Helper T cell (primary cell): ENCODE measurements around the gene UBE2G2.

- PRO-cap, 2 experiments, result no peak in any of the 2 experiments
Observed at GRCh38 chr21:44006099-44006766, 5.9 kb upstream of the TRAPPC10 start.

DNA sequence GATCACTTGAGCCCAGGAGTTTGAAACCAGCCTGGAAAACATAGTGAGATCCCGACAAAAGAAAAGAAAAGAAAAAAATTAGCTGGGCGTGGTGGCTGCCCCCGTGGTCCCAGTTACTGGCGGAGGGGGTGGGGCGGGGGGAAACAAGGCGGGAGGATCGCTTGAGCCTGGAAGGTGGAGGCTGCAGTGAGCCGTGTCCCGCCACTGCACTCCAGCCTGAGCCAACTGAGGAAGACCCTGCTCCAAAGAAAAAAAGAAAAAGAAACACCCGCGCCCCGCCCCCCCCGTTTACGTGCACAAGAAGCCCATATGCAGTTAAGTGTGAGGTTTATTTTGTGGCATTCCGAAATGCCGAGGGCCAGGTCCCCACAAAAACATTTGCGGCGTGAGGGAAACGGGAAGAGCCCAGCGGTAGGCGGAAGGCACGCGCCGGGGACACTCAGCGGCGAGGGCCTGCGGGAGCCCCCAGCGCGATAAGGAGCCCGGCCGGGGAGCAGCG lies 563 bp upstream of the TRAPPC10 start:
- PRO-cap, 2 experiments, result peak in 2 of 2 experiments; most common plus-strand start position 336 of the sequence (in 1); most common minus-strand start position 227 of the sequence (in 2)

- PRO-cap, 2 experiments, result no peak in any of the 2 experiments
Observed at GRCh38 chr21:44055420-44056437, 43.6 kb downstream of the TRAPPC10 start.

GRCh38 chr21:44061872-44062659 lies 45.1 kb upstream of the PWP2 start:
- PRO-cap, 2 experiments, result no peak in any of the 2 experiments

DNA sequence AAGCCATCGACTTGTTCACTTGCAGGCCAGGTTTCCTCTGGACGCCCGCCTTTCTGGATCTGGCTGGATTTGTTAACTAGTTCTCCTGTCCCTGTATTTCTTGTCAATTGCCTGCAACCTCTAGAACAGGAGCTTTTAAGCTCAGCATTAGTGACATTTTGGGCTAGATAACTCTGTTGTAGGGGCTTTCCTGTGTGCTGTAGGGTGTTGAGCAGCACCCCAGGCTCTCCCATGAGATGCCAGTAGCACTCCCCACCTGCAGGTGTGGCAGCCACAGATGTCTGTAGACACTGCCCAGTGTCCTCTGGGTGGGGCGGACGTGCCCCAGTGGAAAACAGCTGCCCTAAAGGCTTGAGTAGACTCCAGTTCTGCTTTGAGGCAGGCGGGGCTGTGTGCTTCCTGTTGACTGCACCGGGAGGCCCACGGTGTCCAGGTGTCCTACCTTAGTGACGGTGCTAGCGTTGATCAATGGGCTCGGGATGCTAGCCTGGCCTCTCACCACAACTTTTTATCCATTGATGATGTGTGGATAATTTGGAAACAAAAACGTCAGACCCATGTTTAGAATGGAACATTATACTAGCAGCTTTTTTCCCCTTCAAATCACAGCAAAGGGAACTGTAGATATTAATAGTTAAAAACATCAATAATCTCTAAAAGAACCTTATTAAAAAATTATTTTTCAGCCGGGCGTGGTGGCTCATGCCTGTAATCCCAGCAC lies 16.8 kb upstream of the PWP2 start:
- PRO-cap, 2 experiments, result peak in 1 of 2 experiments; most common plus-strand start position 232 of the sequence (in 1); most common minus-strand start position 109 of the sequence (in 1)

DNA sequence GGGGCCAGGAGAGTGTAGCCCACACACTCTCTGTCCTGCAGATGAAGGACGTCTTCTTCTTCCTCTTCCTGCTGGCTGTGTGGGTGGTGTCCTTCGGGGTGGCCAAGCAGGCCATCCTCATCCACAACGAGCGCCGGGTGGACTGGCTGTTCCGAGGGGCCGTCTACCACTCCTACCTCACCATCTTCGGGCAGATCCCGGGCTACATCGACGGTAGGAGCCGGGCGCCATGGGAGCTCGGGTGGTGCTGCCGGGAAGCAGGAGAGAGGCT lies 48.8 kb upstream of the LRRC3 start:
- PRO-cap, 2 experiments, result no peak in any of the 2 experiments

DNA sequence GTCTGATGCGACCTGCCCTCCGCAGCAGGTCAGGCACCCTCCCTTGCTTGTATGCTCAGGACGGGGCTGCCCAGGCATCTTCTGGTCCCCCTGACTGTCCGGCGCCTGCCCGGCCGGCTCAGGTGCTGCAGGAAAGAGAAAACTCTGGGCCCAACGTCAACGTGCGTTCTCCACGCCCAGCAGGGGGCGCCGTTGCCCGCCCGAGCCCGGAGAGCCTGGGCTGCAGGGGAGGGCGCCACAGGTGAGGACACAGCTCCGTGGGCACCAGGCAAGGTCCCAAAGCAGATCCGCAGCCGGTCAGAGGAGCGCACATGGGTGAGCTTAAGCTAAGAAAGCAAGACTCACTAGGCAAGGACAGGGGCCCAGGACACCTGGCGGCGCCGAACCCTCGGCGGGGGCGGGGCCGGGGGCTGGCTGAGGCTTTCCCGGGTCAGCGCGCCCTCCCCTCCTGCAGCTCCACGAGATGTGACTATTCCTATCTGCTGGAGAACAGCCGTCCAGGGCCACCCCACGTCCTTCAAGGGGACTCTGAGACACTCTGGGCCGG lies 29.4 kb downstream of the KRTAP10-1 start:
- PRO-cap, 2 experiments, result no peak in any of the 2 experiments

GRCh38 chr21:44654671-44655142 lies 248 bp upstream of the KRTAP12-4 start:
- PRO-cap, 2 experiments, result peak in 2 of 2 experiments; most common plus-strand start chr21:44654851 (in 1); most common minus-strand start chr21:44654755 (in 2)

DNA sequence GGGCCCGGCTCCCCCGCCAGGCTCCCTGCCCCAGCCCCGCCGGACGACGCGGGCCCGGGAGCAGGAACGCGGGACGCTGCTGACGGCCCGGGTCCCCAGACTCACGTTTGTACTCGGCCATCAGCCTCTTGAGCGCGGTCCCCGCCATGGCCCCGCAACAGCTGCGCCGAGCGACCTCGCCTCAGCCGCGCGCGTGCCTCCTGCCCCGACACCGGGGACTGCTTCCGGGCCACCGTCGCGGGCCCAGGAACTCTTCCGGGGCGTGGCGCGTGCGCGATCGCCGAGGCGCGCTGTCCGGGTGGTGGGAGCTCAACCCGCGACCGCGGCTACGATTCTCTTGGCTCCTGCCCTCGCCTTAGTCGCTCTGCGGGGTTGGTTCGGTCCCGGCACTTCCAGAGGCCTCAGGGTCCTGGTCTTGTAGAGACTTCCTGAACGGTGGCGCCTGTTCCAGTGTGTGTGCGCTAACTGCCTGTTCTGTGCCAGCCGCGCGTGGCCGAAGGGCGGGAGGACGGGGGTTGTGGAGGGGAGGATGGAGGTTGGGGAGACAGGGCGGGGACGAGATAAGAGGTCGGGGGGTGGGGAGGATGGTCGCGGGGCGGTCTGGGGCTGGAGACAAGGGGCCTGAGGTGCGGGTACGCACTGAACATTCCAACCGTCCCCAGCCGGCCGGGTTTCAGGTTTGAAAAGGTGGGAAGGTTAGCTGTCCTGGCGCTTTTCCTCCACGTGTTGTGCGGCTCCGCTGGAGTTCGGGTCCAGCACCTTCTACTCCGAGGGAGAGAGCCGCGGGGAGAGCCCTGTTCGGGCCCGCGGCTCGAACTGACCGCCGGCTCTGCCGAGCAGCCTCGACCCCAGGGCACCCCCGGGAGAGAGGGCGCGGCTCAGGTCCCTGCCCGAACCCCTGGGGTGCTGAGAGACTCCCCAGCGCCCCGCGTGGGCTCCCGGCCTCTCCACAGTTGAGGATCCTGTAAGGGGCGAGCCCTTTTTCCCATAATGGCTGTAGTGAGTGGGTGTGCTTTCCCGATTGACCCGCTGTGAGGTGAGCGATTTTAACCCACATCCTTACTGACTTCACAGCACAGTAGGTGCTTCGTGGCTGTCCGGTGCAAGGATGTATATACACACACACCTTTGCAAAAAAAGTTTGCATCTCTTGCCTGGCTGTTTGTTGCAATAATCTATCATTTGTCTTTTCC lies at the start of gene UBE2G2:
Gene UBE2G2 (minus strand): TSS at position 220 of the 1,193 bp plus-strand sequence.
- PRO-cap, 2 experiments, result peak in 2 of 2 experiments; most common plus-strand start position 277 of the sequence (in 2); most common minus-strand start position 204 of the sequence (in 2)

DNA sequence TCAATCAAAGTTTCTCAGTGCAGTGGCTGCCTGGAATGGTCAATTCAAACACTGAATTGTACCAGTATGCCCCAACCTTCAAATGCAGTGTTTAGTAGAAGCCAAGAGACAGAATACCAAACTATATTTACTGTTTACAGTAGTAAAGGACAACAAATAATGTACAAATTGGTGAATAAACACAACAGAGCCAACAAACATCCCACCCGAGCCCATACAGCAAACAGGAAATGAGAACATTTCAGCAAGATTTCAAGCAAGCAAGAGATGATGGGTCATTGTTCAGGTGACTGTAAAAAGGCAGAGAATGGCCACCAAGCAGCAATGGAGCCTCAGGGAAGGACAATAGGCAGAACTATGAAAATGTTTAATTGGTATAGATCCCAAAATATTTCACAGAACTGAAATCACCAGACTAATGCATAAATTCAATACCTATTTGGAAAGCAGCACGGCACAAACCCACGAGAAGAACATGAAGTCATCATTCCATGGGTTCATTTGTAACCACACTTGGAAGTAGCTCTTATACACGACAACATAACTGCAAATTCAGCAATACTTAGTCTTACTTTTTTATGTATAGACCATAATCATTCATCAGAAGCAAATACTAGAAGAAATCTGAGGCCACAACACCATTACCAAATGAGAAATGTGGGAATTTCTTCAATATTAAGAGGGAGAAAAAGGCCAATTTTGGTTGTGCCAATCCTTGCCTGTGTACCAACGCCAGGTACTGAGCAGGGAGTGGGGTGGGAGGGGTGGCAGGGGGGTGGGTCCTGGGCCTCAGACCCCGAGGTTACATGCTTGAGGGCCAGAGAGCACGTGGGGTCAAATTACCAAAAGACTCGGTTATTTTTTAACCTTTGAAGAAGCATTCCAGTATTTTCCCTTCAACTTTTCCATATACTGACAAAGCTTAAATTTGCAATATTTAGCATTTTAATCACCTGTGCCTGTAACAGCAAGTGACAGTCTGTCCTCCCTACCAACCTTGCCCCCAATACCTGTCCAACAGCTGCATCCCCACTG lies 4.2 kb upstream of the UBE2G2 start:
- PRO-cap, 2 experiments, result no peak in any of the 2 experiments

DNA sequence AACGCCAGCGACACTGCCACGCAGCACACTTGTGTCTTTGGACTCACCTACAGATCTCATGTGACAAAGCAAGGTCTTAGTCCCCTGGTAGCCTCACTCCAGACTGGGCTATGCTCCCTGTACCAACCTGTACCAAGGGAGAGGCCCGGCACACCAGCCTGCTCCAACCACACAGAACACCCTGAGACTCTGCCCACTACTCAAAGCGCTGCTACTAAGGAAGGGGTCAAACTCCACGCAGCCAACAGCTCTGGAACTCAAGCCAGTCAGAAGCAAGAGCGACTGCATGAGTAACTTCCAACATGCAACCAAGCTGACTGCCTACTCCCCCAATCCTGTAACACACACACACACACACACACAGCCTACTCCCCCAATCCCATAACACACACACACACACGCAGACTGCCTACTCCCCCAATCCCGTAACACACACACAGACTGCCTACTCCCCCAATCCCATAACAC lies 7.6 kb downstream of the PTTG1IP start:
- PRO-cap, 2 experiments, result no peak in any of the 2 experiments

DNA sequence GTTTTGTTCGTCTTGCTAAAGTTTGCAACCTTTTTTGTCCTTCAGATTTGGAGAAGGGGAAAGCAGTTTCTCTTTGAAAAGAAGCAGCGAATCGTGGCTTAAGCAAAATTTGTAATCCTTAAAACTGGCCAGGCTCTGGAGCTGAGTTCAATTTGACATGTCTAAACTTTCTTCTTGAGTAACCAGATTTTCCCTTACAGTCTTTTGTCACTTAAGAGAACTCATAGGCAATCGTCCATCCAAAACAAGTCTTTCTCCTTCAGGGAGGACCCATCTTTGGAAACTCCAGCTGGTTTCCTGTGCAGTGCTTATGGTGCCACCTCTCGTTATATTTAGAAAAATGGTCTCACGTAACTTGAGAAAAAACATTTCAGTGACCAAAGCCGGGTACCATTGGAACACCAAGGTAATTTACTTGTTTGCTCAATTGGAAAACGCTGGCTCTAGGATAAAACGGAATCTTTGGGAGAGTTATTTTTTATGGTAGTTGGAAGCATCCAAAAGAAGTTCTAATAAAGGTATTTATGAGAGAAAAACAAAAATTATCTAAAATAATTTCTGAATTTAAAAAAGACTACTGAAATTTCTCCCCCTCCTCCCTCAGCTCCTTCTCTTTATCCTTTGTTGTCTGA lies 1.9 kb upstream of the PTTG1IP start:
- PRO-cap, 2 experiments, result no peak in any of the 2 experiments

- PRO-cap, 2 experiments, result no peak in any of the 2 experiments
Observed at GRCh38 chr21:44897407-44898229, 23.1 kb downstream of the ITGB2 start.

GRCh38 chr21:44903385-44903949 lies 17.2 kb downstream of the ITGB2 start:
- PRO-cap, 2 experiments, result no peak in any of the 2 experiments

- PRO-cap, 2 experiments, result no peak in any of the 2 experiments
Observed at GRCh38 chr21:44911074-44911828, 9.4 kb downstream of the ITGB2 start.

GRCh38 chr21:44913164-44913936 lies 7.3 kb downstream of the ITGB2 start:
- PRO-cap, 2 experiments, result no peak in any of the 2 experiments

DNA sequence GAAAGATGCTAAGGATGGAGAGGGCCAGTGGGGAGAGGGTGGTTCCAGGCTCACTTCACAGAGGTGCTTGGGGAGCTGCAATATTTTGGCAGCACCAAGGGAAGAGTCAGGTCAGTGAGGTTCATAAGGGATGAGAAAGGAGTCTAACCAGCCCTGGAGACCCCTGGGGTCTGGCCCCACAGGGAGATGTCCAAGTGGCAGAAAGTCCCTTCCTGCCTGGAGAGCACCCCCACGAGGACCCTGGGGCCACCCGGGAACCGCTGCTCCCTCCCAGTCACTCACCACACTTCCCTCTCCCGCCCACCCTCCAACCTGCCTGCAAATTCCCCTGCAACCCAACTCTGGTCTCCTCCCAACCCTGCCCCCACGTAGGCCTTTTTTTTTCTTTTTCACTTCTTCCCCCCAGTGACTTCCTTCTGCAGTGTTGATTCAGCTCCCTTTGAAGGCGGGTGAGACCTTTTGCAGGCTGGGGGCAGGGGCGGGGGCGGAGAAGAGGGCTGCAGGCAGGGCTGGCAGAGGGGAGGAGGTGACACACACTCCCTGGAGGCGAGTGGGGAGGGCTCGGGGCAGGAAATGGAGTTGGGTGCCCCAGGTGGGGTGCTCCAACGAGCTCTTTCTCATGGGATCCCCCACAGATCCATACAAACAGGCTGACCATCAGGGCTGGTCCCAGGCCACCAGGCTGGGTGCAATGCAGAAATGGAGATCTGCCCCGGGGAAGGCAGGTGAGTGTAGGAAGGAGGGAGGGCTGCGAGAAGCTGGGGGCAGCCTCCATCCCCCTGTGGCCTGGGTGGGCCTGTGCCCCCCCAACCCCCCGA lies 6.7 kb upstream of the ITGB2 start:
- PRO-cap, 2 experiments, result peak in 2 of 2 experiments; most common plus-strand start position 549 of the sequence (in 2); most common minus-strand start position 441 of the sequence (in 2)

GRCh38 chr21:44973609-44973922 lies 33.7 kb downstream of the SLX9 start:
- PRO-cap, 2 experiments, result no peak in any of the 2 experiments

- PRO-cap, 2 experiments, result no peak in any of the 2 experiments
Observed at GRCh38 chr21:44991524-44992393, 51.9 kb downstream of the SLX9 start.

DNA sequence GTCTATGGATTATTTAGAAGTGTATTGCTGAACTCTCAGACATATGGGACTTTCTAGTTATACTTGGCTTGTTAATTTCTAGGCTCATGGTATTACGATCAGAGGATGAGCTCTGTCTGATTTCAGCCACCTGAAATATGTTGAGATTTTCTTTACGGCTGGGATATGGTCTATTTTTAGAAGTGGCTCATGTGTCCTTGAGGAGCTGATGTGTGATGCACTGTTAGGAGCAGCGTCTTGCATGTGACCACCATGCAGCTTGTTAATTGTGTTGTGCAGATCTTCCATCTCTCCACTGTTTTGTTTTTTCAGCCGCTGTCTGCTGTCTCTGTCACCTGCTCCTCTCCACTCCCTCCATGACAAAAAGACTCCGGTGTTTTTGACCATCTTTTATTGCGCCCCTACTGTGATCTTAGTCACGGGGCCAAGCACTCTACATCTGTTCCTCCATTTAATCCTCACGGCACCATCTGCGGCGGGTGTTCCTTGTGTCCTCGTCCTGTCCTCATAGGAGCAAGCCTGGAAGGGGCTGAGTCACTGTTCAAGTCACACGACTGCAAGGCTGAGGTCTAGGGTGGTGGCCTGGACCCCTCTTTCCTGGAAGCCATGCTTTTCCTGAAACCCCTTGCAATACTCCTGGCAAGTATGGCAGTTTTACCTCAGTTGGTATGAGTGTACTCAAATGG lies 51.8 kb downstream of the ADARB1 start:
- PRO-cap, 2 experiments, result no peak in any of the 2 experiments